ENCODE results near the genes CDK5R1, SLFN14 and MMP28.

DNA sequence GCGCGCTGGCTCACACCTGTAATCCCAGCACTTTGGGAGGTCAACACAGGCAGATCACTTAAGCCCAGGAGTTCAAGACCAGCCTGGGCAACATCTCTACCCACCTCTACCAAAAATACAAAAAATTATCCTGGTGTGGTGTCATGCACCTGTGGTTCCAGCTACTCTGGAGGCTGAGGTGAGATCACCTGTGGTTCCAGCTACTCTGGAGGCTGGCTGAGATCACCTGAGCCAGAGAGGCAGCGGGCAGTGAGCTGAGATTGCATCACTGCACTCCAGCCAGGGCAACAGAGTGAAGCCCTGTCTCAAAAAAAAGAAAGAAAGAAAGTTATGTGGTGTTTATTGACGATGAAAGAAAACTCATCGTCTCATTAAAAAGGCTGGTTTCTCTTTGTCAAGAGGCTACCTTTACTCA is 33.7 kb downstream of the C17orf75 start:
- PRO-cap = no peak

- PRO-cap = no peak
Observed at GRCh38 chr17:32383922-32384289, 33.9 kb downstream of the ZNF207 start.

DNA sequence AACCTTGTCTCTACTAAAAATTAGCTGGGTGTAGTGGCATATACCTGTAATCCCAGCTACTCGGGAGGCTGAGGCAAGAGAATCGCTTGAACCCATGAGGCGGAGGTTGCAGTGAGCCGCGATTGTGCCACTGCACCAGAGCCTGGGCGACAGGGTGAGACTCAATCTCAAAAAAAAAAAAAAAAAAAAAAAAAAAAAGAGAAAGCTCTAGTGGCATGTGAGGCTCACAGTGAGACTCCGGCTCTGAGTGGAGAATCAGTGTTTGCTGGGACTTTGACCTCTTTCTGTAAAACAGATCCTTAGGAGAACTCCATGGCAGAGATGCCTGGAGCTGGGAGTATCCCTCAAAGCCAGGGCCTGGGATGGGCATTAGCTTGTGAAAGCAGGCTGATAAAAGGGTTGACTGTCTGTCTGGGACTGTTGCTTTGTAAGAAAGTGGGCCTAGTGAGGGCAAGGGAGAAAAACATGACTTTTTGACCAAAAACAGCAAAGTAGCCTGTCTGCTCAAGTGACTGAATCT is 46.4 kb downstream of the ZNF207 start:
- PRO-cap = no peak

- PRO-cap = unidirectional peak, plus-strand start at chr17:32486578
Observed at GRCh38 chr17:32486362-32487191, at the start of gene CDK5R1. TSS of gene CDK5R1 (plus strand) at chr17:32486993.

DNA sequence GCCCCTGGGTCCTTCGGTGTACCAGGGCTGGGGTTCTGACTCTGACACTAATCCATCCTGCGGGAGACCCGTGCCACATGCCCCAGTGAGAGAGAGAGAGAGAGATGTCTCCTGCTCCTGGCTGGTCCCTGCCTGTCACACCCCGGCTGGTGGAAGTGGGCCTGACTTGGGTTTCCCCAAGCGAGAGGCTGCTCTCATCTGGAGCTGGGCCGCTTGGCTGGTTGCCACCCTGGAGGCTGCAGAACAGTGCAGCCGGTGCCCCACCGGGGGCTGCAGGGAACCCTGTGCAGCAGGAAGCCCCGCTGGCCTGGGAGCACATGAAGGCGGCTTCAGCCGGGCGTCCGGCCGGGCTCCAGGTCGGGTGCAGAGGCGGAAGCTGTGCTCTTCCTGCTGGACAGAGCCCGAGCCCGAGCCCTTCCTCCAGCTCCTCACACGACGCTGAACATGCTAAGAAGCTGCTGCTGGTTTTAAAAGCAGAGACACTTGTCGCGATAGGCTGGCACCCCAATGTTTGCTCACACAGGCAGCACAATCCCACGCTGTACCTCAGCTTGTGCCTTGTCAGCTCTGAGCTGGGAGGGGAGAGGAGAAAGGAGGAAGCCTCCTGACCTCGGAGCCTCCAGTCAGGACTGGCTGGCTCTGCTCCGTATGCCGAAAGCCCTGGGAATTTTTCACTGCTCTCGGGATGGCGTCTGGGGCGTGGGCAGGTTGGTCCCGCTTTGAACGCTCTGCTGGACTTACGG is 8.6 kb downstream of the CDK5R1 start:
- PRO-cap = no peak

GRCh38 chr17:32621135-32622340 is 134.7 kb downstream of the CDK5R1 start:
- PRO-cap = no peak

- PRO-cap = no peak
Observed at GRCh38 chr17:32684188-32684441, 192.8 kb downstream of the MYO1D start.

- PRO-cap = no peak
Observed at GRCh38 chr17:32745828-32746680, 130.9 kb downstream of the MYO1D start.

DNA sequence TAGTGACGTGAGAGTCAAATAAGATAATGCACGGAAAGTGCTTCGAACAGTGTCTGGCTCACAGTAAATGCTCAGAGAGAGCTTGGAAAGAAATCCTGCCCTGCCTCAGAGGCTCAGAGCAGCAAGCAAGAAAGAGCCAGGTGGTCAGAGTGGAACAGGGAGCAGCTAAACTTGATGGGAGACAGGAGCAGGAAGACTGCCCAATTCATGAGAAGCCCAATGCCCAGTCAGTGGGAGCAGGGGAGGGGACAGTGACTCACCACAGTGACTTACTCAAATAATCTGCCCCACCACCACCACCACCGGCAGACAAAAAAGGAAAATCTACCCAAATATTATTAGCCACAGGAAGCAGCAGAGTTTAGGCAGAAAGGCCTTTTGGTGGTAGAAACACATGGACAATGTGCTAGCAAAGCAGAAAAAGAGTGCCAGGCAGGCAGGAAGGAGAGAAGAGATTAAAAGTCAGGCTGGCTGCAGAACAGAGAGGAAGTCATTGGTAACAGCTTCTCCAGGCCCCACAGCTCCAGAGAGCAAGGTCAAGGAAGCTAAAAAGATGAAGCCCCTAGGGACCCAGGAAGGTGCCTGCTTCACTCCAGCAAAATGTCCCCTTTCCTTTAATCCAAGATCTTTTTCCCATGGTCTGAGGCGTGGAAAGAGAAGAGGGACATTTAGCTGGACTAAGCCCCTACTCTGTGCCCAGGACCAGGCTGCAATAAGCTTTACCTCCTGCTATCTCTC is 24.1 kb upstream of the CCL1 start:
- PRO-cap = no peak

- PRO-cap = no peak
Observed at GRCh38 chr17:35088364-35088937, 24.9 kb upstream of the RFFL start.

- PRO-cap = no peak
Observed at GRCh38 chr17:35131398-35132095, 10.1 kb downstream of the FNDC8 start.

GRCh38 chr17:35431993-35432131 is 438 bp downstream of the SLFN12 start:
- PRO-cap = no peak

DNA sequence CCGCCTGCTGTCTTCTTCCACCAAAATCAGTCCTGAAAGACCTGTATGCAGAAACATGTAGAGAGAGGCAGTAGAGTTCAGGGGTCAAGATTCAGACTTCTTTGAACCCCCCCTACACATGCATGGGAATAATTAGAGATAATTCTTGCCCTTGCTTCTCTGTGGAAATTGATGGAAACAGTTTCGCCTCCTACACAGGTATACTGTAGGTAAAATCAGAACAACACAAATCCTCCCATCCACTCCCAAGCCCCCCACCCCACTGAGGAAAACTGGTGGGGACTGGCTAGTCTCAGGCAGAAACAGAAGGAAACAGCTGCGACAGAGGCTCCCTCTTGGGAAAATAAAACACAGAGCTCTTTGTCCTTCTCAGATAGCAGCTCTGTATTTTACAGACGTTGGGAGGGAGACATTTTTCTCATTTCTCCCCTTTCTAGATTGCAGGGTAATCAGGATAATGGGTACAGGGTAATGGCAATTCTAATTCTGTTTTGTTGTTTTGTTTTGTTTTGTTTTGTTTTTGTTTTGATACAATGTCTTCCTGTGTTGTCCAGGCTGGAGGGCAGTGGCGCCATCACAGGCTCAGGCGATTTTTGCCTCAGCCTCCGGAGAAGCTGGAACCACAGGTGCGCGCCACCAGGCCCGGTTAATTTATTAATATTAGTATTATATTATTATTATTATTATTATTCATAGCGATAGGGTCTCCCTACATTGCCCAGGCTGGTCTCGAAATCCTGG is 1.0 kb downstream of the SLFN13 start:
- PRO-cap = no peak

- PRO-cap = no peak
Observed at GRCh38 chr17:35560746-35561287, at the start of gene SLFN14. TSS of gene SLFN14 (minus strand) at chr17:35560819.

DNA sequence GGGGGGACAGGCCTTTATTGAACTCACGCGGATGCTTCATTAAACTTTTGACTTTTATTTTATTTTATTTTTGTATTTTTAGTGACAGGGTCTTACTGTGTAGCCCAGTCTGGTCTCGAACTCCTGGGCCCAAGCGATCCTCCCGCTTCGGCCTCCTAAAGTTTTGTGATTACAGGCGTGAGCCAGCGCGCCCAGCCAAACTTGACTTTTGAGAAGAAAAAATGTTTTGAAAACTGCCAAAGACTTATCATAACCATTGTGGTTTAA is 1.1 kb downstream of the AP2B1 start:
- PRO-cap = no peak

DNA sequence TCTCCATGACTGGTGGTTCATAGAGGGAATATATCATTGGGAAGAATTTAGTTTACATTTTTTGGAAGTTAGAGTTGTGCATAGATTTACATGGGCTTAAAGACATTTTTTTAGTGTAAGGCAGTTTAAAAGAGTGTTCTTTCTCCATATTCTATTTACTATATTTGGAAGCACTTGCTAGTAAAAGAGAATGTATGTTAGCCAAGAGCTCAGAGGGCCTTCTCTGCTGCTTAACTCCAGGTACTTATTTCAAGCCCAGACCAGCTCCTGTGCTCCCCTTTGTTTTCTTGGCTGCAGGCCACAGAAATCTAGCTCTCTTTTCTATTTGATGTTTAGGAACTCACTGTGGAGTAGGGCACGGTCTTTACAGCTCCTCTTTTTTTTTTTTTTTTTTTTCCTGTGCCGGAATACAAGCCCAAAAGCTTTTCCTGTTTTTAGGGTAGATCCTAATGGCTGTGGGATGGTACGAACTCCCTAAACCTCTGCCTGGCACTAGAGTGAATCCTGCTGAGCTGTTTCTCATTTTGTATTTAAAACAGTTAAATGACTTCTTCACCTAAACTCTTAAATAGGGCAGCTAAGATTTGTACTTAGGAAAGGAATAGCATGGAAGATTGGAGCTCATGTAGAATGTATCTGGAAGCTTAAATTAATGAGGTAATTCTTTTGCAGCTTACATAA is 20.4 kb downstream of the AP2B1 start:
- PRO-cap = no peak

DNA sequence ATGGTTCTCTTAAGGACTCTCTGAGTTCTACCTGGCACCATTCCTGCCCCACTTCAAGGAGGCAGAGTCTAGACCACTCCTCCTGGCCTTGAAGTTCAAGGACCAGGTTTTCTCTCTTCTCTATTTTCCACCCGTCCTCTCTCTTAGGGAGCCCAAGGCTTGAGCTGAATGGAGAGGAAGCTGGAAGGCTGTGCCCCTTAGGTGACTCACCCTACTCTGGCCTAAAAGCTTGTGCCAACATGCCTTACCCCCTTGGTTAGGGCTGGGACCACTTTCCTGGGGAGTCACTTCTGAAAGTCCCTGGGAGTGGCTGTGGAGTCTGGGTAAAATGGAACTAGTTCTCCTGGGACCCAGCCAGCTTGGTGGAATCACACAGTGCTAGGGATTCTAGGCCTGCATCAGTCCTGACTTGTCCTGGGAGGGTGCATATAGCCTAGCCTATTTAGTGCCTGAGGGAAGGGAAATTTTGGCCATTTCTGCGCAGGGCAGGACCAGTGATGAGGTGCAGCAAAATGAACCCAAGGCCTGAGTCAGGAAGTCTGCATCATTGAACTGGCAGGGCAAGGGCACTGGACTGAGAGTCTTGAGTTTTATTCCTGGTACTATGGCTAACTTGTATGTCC is 10.6 kb downstream of the MMP28 start:
- PRO-cap = no peak

DNA sequence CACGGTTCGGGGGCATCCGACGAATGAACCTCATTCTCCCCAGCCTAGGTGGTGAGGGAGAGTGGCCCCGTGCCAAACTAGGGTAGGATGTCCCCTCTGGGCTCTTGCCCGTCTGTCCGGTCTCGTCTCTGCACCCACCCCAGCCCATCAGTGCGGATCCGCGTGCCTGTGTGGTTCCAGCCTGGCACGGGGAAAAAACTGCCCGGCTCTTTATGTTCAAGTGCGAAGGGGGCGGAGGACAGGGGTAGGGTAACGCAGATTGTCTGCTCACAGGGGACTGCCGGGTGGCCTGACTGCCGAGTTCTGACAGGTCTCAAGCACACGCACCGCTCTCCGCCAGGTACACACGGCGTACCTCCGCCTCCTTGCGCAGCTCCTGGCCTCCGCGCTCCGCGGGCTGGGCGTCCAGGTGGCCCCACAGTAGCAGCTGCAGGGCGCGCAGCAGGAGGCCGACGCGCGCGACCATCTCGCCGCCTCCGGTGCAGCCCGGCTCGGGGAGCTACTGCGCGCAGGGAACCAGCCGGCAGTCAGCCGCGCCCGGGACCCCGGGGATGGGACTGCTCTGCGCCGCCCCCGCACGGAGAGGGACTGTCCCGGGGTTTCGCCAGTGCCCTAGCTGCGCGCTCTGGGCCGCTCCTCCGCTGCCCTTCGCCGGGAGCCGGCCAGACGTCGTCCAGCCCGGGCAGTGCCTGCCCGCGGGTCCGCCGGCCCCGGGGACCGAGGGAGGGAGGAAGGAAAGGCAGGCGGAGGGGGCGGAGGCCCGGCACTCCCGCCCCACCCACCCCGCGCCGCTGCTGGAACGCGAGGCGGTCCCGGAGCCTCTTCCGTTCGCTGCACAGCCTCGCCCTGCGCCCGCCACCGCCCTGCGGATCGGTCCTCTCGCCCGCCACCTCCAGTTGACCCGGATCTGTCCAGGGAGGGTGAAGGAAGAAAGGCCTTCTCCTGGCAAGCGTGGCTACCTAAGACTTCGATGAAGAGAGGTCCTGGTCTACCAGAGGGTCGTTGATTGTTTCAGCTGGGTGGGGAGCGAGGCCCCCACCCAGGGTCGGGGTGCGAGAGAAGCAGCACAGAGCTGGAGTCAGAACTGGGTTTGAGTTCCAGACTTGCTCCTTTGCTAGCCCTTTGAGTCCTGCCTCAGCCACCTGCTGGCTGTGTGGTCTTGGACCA is at the start of gene MMP28:
Gene MMP28, minus strand, starts transcription at position 730 of the 1,167 bp plus-strand sequence.
- PRO-cap = no peak

GRCh38 chr17:35847649-35848504 is 20.8 kb downstream of the HEATR9 start:
- PRO-cap = no peak

DNA sequence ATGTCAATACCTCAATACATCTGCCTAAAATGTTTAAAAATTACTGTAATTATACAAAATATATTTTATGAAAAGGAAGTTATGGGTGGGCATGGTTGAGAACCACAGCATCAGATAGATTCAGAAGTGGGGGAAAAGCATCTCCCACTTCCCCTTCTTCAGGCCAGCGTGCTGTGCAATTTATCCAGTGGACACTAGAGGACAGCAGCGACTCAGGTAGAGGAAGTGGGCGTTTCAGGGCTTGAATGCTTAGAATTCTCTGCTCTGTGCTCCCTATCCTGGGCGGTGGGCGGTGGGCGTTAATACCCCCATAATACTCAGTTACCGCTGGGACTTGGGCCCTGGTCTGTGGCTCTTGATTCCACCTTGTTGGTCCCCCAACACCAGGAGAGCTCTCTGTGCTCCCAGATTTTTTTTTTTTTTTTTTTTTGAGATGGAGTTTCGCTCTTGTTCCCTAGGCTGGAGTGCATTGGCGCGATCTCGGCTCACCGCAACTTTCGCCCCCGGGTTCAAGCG is 3.6 kb upstream of the LYZL6 start:
- PRO-cap = no peak

Measured in parotid gland (tissue), 1 donor.